ENCODE measurements around a stretch of chr17.

DNA sequence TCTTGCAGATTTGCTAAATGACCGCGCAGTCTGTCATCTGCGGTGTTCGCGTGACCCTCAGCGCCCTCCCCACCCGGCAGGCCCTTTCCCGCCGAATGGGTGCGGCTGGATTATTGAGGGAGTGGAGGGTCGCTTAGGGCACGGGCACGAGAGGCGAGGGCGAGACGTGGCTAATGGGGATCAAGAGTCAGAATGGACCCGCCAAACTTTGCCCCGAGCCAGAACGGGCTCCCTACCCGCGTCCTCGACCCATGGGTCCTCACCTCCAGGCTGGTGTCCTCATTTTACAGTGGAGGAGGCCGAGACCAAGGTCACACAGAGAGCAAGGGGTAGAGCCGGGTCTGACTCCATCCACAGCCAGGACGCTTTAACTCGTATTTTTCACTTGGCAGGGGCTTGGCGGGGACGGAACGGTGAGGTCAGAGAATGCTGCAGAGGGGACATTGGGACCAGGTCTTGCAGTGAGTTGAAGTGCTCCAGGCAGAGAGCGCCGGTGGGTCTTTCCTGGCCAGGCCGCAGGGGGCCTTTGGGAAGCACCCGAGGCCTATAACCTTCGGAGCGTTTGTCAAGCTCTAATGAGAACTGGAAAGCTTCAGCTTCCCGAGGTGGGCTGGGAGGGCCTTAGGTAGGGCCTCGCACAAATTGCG is 649 bp upstream of the CLUH start:
- RRBS, result no CpG with 5 or more reads among the region's 38 CpGs

DNA sequence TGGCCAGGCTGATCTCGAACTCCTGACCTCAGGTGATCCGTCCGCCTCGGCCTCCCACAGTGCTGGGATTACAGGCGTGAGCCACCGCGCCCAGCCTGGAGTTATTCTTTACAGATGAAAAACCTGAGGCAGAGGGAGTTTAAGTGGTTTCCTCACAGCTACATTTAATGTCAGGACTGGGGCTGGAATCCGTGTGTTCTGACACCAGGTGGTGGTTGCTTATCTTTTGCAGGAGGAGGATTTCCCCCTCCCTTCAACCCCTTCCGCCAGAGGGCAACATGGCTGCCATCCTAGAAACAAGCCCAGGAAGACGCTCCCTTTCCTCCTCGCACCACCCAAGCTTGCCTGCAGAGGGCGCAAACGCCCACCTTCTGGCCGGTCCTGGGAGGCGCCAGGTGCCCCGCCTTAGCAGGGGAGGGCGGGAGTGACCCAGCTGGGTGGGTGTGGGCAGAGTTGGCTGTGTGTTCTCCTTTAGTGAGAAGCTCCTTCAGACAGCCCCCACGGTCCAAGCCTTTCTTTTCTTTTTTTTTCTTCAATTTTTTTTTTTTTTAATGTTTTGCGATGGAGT is 10.0 kb upstream of the RAP1GAP2 start:
- RRBS, result no CpG with 5 or more reads among the region's 19 CpGs

GRCh38 chr17:2854327-2854743 is 58.1 kb downstream of the RAP1GAP2 start:
- RRBS, result 1% methylated on average over 6 of the region's 26 CpGs

- RRBS, result no CpG with 5 or more reads among the region's 21 CpGs
Measured at GRCh38 chr17:2894678-2895191, 98.5 kb downstream of the RAP1GAP2 start.

- RRBS, result no CpG with 5 or more reads among the region's 13 CpGs
Measured at GRCh38 chr17:2907031-2907679, 110.9 kb downstream of the RAP1GAP2 start.

DNA sequence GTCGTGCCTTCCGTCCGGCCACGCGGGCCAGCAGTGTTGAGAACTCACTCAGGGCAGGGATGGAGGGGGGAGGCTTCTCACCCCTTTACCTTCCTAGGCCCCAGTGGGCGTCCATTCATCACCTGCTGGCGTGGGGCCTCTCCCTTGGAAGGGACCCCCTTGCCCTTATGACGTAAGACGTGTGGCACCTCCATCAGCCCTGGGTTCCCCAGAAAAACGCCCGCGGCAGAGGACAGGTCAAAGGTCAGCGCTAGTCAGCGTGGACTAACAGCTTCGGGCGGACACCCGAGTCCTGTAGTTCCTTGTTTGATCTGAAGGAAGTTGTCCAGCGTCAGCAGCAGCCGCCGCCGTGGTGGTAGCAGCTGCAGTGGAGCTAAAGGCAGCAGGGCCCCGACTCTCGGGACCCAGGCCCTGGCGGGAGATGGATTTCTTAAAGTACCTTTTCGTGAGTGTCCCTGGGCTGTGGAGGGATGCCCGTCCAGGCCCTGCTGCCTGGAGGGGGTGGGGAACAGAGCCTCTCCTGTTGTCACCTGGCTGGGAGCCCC is 123.7 kb downstream of the OR1D5 start:
- RRBS, result 67% methylated on average over 3 of the region's 26 CpGs

DNA sequence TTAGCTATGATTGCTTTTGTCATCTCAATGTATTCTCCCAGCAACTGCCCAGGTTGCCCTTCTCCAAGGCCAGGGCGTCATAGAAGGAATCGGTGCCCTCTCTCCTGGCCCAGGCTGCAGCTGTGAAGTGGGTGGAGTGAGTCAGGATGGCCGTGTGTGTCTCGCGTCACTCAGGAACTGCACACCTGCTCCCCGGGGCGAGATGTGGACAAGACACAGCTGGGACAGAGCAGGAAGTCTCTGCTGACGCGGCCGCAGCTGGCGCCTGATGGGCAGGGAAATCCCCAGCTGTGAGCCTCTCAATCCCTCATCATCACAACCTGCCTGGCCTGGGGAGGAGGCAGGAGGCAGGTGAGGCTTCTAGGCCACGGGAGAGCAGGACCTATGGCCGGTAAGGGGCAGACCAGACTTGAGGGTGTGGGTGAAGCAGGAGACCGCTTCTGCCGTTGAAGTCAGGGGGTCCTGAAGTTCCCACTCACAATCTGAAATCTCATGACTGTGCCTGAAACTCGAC is 971 bp upstream of the TRPV3 start:
- RRBS, result no CpG with 5 or more reads among the region's 16 CpGs

DNA sequence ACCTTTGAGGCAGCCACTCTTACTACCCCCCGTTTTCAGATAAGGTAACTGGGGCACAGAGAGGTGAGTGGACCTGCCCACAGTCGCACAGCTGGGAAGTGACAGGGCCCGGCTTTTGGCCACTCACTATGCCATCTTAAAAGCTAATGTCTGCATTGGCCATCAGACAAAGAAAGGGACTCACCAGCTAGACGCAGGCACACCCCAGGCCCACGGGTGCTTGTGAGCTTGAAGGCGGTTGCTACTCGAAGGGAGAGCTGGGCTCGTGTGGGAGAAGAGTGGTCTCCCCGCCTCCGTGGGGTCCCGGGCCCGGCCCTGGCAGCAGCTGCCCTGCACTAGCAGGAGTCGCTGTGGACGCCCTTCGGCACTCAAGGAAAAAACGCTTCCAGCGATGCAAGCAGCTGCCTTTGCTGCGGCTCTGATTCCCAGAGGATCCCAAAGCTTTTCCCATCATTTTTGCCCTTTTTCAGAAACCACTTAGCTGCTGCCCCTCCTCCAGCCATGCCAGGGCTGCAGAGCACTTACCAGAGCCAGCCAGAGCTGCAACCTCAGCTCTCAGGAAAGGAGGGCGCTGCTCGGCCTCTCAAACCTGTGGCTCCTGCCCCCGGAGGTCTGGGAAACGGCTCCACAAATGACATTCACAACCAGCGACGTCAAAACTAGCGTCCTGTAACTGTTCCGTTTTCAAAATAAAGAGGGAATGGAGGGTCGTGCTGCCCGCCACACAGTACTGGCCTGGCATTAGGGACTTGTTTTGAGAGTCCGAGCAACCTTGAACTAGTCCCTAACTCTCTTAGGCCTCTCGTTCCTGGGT is 12.3 kb downstream of the TRPV1 start:
- RRBS, result no CpG with 5 or more reads among the region's 30 CpGs

GRCh38 chr17:3634538-3634992 is 1.5 kb downstream of the SHPK start:
- RRBS, result no CpG with 5 or more reads among the region's 4 CpGs

- RRBS, result no CpG with 5 or more reads among the region's 12 CpGs
Measured at GRCh38 chr17:3798401-3799210, 2.4 kb downstream of the ITGAE start.

- RRBS, result no CpG with 5 or more reads among the region's 12 CpGs
Measured at GRCh38 chr17:3869656-3870275, 23.1 kb downstream of the CAMKK1 start.

DNA sequence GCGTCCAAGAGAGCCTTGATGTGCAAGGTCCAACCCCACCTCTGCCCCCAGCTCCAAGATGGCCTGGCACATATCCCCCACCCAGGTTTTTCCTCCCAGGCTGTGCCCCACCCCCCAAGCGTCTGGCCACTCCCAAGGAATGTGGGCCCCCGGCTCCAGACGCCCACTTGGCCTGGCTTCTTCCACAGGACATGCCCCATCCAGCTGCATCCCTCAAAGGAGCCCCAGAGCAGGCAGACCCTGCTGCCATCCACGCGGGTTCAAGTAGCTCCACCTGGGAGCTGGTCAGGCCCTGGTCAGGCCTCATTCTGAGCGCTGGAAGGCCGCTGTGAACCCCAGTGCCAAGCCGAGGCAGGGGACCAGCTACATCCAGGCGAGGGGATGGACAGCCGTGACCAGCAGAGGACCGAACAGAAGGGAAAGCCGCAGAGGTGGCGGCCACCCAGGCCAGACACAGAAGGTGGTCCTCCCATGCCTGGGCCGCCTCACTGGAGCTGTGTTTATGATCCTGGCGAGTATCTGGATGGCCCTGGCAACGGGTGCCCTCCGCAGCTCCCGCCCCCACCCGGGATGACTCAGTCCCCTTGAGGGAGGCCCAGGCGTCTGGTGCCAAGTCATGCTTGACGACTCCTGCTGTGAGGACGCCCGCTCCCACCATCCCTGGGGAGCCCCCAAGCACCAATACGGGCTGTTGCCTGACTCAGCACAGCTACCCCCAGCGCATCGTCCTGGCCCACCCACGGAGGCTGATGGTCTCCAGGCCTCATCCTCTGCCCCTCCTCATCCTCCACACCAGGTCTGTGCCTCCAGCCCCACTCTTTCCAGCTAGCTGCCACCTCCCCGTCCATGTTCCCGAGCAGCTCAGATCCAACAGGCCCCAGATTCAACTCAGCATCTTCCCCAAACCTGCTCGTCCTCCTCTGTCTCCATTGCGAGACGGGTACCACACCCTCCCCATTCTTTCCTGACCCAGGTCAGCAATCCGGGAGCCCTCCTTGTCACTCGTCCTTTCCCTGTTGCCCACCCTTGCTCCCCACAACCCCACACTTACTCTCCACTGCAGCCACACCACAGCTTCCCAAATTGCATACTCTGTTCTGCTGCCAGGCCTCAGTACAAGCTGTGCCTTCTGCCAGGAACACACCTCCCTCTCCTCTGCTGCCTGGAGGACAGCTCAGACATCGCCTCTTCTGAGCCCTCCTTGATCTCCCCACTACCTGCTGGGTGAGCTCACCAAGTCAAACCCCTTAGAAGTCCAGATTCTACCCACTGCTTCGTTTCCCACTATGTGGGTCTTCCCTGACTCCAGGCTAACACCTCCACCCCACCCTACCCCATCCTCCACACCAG is 2.7 kb downstream of the CAMKK1 start:
- RRBS, result no CpG with 5 or more reads among the region's 37 CpGs

DNA sequence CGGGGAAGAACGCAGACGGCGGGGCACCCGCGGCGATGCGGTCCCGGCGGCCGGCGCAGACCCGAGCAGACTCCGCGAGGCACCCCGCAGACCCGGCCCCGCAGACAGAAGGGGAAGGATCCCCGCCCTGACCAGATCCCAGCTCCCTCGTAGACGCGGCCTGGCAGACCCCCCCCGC is 285 bp downstream of the CAMKK1 start:
- RRBS, result 1% methylated on average over 16 of the region's 23 CpGs

- RRBS, result no CpG with 5 or more reads among the region's 9 CpGs
Measured at GRCh38 chr17:3962439-3963151, 1.6 kb downstream of the ATP2A3 start.

DNA sequence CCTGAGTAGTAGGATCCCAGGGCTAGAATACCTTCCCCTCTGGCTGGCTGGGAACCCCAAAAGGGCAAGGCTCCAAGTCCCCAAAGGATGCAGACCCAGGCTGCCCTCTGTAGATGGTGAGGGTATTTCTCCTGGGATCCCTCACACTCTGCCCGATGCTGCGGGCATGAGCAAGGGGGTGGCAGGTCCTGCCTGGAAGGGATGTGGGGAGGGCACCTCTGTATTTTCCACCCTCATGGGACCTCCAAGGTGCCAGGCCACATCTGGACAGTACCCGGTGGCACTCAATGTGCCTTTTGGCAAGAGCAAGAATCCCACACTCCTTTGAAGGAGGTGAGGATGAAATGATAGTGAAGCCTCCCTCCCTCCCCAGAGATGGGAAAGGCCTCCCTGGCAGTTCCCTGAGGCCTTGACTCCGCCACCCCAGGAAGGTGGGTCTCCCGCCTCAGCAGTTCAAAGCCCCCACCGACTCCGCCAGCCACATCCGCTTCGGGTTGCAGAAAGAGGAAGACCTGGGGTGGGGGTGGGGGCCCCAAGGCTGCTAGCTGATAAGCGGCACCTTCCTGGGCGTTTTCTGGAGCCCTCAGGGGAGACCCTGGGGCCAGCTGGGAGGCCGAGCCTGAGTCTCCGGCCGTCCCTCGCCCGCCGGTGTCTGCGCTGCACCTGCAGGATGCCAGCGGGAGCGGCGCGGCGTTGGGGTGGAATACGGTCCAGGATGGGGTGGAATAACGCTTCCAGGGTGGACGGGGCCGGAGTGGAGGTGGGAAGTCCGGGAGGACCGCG is 894 bp downstream of the ATP2A3 start:
- RRBS, result no CpG with 5 or more reads among the region's 30 CpGs

DNA sequence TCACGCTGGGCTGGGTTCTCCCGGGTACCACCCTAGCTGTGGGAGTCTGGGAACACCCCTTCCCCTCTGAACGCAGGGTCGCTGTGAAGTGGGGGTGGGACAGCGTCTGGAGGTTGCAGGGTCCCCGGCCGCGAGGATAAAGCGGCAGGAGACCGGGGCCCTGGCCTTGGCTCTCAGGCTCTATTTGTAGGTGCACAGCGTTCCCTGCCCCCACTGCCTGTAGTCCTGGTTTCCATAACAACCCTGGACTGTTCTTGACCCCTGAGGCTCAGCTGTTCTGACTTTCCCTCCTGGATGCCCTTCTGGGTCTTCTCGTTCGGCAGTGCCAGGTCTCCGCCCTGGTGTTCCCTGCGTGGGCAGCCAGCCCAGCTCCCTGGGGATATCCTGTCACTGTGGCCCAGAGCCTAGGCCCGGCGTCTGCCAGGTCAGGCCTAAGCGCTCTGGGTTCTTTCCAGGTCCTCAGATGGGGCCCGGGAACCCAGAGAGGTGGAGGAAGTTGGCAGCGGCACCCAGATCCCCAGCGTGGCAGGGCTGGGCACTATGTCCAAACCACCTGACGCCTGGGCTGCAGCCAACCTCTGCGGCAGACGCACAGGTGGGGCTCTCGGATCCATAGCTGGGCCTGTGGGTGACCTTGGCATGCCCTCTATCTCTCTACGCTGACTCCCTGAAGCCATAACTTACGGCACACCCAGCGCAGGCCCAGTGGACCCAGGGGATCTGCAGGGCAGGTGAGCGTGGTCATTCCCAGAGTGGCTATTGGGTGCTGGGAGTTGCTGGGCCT is 12.4 kb upstream of the ATP2A3 start:
- RRBS, result 74% methylated on average over 4 of the region's 29 CpGs

DNA sequence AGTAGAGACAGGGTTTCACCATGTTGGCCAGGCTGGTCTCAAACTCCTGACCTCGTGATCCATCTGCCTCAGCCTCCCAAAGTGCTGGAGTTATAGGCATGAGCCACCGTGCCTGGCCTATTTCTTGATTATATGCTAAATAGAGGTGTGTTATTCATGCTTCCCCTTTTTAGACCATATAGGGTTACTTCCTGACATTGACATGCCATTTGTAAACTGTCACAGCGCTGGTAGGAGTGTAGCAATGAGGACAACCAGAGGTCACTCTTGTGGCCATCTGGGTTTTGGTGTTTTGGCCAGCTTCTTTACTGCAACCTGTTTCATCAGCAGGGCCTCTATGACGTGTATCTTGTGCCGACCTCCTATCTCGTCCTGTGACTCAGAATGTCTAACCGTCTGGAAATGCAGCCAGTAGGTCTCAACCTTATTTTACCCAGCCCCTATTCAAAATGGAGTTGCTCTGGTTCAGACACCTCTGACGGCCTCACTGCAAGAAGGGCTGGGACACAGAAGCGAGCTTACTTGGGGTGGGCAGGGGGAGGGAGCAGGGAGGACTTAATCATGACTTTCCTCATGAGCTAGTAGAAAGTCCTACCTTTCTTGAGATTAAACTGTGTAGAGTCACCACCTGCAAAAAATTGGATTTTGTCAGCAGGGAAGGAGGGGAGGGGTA is 38.1 kb upstream of the ATP2A3 start:
- RRBS, result no CpG with 5 or more reads among the region's 9 CpGs

DNA sequence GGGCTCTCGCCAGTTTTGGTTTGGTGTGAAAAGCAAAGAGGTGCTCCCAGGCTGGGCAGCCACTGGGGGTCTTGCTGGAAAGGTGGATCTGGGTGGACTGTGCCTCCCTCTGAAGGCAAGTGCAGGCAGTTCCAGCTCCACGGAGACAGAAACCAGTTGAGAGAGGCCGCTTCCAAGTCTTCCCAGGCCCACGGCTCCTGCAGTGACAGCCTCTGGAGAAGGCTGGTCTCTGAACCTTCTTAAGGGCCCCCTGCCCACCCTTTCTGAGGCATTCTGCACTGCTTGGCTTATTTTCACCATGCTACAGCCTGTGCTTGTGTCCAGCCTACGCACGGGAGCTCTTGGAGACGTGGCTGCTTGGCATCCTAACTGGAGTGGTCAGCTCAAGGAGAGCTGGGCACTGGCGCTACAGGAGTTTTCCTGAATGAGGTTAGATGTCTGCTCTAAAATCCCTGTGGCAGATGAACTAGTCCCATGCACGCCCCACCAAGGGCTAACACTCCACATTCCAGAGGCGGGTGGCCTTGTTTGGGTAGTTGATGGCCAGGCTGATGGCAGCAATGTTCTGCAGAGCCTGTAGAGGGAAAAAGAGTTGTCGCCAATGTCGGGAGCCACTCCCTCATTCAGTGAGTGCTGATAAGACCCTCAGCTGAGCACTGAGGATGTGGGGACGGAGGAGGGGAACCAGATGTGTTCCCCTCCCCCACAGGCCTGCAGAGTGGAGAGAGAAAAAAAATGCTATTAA is 42.3 kb upstream of the ATP2A3 start:
- RRBS, result no CpG with 5 or more reads among the region's 13 CpGs

- RRBS, result no CpG with 5 or more reads among the region's 7 CpGs
Measured at GRCh38 chr17:4059823-4060457, 82.9 kb downstream of the ZZEF1 start.

GRCh38 chr17:4293568-4294183 is 29.9 kb upstream of the ANKFY1 start:
- RRBS, result no CpG with 5 or more reads among the region's 4 CpGs

Measured in GM12892 (cell line).